Bronchus fibroblast of lung (primary cell): ENCODE measurements around a stretch of chr20.

DNA sequence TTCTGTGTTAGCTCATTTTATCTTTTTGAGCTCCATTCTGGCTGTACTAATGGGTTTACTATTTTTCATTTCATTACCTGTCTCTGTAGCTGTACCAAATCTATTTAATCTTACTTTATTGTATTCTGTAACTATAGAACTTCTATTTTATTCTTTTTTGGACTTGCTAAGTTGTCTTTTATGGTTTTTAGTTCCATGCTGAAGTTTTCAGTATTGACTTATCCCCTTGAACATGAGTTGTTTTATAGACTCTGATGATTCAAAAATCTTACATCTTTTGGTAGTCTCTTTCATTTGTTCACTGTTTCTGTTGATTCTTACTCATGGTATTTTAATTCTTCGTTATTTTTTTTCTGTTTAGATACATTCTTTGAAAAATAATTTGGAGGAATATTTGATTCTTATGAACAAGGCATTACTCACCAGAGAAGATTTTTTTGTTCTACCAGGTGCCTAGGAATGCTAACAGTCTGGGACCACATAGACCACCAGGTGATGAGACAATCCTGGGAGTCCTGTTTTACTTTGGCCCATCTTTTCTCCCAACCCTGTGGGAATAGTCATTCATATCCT, 17.1 kb downstream of the CRLS1 start:
- RAMPAGE, long total RNA: no peak

DNA sequence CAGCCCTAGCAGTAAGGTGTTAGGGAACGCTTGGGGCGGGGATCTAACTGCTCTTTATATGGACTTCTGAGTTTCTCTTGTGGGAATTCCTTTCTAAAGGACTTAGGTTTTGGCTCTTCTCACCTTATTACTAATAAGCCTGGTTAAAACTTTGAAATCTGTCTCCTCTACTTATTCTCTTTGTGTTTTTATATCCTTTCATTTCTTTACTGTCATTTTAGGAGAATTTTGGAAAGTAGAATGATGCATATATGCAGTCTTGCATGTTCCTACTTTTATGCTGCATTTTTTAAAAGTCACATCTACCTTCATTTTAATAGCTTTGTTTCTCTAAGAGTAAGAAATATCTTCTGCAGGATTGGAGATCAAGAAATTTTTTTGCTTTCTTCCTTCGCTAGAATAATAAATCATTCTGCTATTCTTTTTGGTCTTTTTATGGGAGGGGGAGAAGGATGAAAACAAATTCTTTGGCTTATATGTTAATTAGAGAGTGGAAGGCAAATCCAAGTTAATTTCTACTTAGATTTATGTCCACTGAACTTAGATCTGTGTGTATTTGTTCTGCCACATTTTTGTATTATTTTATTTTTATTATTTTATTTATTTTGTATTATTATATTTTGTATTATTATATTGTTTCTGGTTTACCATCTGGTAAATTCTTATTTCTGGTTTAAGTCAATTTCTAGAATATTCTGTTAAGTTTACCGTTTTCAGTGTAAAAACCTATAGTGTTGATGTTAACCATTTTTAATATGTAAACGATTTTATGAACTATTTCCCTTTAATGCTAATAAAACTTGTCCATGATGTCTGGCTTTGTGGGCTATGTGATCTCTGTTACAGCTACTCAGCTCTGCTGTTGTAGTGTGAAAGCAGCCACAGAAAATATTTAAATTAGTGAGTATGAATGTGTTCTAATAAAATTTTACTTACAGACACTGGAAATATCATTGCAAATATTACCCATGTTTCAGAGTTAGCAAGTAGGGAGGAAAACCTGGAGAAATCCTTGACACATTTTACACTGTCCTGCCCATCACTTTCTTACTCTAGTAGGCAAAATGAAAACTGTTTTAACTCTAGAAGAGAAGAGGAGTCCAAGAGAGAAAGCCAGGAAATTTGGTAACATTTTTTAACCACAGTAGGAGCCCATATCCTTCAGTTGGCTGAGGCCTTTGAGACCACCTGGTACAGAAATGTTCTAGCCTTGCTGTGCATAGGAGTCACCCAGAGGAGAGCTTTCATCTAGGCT, 22.3 kb downstream of the CRLS1 start:
- RAMPAGE, long total RNA: no peak

GRCh38 chr20:6704168-6704547, 63.3 kb upstream of the BMP2 start:
- RAMPAGE, long total RNA: no peak

DNA sequence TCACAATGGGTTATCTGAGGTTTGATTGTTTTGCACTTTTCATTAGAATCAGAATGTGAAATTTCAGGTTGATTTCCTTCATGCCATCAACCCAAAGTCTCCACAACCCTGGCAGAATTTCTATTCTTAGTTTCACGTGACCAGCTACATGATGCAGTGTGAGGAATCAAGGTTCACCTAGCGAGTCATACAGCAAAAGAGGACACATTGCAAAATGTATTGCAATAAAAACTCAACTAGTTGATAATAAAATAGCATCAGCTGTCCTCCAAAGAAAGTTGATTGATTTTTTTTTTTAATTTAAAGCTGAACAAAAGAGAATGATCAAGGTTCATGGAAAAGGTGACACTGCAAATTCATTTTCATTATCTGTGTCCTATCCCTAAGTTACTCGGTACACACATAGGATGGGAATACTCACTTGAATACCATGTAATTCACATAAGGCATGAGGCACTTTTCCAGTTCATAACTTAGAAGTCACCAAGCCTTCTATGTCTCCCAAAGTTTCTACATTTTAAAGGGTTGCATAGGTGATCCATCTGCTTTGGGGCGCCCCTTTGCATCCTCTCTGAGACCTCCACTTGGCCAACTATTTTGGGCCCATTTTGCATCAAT, 2.1 kb downstream of the HAO1 start:
- RAMPAGE, long total RNA: no peak

DNA sequence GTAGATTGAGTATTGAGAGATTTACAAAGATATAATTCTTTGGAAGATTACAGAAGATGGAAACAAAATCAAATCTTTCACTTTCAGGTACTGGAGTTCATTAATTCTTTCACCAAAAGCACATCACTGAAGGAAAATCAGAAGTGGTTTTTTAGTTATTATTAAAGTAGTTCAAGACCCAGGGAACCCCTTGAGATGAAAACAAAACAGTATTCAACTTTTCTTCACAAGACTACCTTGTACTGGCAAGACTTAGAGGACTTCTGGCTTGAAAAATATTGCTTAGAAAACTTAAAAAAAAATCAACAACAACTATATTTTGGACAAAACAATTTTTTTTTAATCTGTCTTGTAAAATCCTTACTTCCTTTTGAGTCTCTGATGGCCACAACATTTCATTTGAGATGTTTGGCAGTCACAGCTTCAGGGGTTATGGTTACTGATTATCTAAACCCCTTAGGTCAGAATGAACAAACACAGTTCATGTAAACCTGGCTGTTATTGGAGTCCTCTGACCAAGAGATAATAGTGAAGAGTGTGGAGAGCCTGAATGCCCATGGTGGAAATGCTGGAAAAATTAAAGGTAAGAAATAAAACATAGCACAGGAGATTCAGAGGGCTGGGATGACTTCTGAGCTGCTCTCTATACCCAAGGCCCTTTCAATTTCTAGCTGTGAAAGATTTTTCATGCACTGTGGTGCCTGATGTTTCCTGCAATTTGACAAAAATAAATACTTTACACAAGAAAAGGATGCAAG, 38.3 kb downstream of the TMX4 start:
- RAMPAGE, long total RNA: no peak

GRCh38 chr20:7996222-7996928, 23.2 kb downstream of the TMX4 start:
- RAMPAGE, long total RNA: no peak

DNA sequence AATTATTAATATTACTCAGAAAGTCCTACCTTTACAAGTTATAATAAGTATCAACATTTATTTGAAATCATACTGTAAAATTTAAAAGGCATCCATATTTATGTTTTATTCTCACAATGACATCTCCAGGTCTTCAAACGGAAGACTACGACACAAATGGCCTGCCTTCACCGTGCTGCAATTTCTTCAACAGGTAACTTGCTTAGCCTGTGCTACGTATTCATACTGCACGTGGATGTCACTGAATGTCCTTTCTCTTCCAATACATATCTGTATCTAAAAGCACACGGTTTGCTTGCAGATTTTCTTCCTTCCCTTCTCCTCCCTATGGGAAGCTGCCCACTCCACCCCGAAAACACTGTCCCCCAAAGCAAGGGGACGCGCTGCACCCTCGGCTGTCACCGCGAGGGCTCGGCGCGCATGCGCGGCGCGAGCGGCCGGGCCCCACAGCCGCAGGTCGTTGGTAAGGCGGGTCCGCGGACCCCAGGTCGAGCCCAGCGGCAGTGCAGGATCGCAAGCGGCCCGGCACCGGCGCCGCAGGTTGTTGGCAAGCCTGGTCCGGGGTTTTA, 713 bp downstream of the TMX4 start:
- RAMPAGE, long total RNA: no peak

- RAMPAGE, long total RNA: no peak
These were observed 58.3 kb downstream of the PLCB1 start for GRCh38 chr20:8190342-8190724.

DNA sequence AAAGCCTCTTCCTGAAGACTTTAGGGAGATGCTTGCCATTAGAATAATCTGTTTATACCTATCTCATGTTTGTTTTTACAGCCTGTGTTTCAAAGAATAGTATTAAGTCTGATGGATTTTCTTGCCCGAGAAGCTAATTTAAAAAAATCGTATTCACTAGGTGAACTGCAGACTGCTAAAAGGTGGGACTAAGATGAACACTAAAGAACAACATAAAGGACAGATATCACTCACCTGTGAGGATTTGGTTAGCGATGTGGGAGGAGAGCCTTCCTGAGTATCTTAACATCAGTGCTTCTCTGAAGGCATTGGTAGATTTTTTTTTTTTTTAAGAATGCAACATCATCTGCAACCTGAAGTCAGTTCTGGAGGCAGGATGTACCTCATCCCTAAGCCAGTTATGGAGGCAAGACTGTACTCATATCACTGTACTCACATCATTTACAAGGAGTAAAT, 60.2 kb downstream of the PLCB1 start:
- RAMPAGE, long total RNA: no peak

- RAMPAGE, long total RNA: no peak
These were observed 106.6 kb downstream of the PLCB1 start for GRCh38 chr20:8238482-8239163.

GRCh38 chr20:9462450-9462894, 51.9 kb upstream of the LAMP5 start:
- RAMPAGE, long total RNA: no peak

GRCh38 chr20:9514067-9514483, 315 bp upstream of the LAMP5 start:
- RAMPAGE, long total RNA: no peak

- RAMPAGE, long total RNA: no peak
These were observed 93.3 kb downstream of the SNAP25 start for GRCh38 chr20:10311828-10312342.

DNA sequence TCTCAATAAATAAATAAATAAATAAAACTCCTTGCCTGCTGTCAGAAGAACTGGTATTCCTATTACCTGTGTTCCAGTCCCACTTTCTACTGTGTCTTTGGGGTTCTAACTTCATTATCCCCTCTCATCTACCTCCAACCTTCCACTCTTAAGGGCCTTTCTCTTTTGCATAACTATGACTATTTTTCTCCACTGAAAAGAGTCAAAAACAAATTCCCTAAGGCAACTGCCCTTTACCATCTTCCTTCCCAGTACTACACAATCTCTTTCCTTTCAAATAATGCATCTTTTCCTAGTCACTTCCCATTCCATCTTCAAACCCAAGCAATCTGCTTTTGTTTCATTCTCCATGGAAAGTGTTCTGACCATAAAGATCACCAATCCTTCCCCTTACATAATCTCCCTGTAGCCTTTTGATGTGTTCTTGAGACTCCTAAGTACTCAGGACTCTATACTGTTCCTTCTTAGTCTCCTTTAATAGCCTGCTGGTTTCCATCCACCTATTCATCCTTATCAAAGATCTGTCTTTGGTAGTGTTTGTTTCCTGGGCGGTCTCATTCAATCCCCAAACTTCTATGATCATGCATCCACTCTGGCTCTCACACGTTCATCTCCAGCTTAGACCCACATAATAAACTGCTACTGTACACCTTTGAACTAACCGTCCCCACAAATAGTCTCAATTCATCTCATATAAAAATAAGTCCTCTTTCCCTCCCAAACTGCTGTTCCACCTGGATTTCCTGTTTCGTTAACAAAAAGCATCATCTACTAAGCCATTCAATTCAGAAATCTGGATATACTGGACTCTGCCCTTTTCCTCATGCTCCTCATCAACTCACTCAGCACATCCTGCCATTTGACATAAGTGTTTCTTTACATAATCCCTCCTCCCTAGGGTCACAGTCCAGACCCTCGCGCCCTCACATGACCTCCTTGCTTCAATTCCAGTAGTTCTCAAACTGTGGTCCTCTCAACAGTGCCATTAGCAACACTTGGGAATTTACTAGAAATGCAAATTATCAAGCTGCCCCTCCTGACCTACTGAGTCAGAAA, 4.9 kb downstream of the MKKS start:
- RAMPAGE, long total RNA: no peak

- RAMPAGE, long total RNA: no peak
These were observed 19.1 kb downstream of the SLX4IP start for GRCh38 chr20:10454126-10454593.

DNA sequence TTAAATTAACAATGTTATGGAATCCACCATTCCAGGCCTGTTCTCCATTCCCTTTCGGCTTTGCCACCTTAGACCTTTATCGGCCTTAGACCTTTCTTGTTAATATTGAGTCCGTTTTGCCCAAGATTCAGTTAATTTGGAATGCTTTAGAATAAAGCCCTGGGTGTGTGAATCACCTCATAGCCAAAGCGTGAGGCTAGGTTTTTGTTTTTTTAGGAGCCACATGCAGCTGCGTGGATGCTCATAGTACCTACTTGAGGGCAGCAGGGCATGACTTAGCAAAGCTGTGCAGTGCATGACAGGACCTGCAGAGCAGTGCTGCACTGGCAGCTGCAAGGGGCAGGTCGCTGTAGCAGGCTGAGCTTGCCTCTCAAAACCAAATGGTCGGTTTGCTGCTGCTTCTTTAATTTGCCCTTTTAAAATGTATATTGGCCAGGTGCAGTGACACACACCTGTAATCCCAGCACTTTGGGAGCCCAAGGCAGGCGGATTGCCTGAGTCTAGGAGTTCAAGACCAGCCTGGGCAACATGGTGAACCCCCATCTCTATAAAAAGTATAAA, 116.1 kb downstream of the JAG1 start:
- RAMPAGE, long total RNA: no peak

GRCh38 chr20:10604182-10605157, 69.3 kb downstream of the JAG1 start:
- RAMPAGE, long total RNA: no peak

DNA sequence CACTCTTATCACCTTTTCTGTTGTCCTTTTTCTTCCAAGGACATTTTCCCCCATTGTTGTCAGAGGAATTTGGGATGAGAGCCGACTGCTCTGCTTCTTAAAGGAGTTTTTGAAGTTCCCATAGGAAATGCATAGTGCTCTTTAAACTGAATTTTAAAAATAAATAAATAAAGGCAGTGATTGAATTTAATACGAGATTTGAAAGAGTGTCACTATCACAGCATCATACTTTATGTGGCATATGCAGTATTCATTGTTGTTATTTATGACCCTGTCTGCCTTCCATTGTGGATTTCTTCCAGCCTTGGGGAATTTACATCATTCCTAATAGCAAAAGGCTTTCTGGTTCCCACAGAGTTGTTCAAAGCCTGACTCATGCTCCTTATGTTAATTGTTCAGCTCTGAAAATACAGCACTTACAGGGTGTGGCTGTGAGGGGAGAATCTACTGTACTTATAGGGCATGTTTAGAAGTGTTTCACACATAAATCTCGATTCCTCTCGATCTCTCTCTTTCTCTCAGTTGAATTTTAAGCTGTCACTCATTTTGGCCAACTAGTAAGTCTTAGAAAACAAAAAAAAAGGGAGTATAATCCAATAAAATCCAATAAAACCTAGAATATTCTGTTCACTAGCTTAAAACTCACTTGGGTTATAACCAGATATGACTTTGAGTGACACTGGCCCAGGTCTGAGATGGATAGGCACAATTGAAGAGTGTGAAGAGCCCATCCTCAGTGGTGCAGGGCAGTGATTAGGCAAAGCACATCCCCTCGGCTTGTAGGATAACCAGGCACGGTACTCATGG, 54.3 kb downstream of the JAG1 start:
- RAMPAGE, long total RNA: no peak

DNA sequence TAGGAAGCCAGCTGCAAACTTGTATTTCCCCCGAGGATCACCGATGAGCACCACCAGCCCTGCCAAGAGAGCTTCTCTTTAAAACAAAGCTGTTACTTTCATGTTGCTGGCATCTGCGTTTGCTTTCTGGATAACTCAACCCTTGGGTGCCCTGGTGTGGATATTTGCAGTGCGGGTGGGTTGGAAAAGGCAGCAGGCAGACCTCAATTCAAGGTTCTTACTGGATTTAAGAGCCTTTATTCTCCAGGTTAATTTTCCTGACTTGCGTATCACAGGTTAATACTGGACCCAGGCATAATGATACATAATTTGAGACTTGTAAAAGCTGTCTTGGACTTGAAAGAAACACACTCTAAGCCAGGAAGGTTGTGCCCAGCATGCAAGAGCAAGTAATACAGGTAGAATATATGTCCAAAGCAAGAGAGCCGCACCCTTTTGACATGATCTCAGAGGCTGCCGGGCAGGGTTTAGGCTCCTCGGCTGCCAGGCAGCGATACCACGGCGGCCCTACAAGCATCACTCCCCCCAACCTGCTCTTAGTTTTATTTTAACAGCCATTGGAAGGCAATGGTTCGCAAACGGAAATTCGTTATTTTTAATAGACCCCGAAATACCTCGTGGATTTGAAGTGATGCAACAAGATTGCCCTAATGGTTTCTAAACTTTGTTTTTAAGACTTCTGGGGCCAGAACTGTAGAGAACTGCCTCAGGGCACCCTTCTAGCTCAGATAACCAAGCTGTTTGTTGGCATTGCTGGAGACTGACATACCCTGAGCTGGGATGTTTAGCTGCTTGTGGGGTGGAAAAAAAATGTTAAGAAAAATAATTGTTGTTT, 39.2 kb downstream of the JAG1 start:
- RAMPAGE, long total RNA: no peak

- RAMPAGE, long total RNA: no peak
These were observed 35.4 kb downstream of the JAG1 start for GRCh38 chr20:10638301-10638821.